ENCODE data around the genes GOLGA6B and GOLGA6A.

DNA sequence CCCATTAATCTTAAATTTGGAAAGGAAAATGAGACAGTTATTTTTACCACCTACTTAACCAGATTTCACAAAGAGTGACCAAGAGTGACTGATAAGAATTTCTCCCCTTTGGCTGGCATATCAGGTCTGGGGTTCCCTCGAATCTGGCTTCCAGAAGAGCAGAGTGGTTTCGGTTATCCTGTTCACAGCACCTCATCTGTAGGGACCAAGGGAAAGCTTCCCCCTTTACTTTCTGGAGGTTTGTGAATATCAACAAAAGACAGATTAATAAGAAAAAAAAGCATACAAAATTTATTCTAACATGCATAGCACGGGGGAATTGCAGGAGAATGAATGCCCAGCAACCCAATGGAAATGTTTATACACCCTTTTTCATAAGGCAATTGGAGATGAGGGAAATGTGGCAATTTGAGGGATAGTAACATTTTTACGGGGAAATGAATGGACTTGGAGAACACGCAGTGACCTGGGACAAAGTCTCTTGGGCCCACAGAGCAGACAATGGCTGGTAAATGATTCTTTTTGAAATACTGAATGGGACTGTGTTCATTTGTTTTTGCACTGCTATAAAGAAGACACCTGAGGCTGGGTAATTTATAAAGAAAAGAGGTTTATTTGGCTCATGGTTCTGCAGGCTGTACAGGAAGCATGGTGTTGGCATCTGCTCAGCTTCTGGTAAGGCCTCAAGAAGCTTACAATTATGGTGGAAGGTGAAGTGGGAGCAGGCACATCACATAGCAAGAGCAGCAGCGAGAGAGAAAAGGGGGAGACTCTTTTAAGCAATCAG lies 321.3 kb downstream of the THSD4 start:
- PRO-cap, 3 experiments, result no peak in any of the 3 experiments
- RAMPAGE, long total RNA, 2 experiments, result no peak in any of the 2 experiments
- RRBS, result no CpG with 5 or more reads among the region's 6 CpGs

DNA sequence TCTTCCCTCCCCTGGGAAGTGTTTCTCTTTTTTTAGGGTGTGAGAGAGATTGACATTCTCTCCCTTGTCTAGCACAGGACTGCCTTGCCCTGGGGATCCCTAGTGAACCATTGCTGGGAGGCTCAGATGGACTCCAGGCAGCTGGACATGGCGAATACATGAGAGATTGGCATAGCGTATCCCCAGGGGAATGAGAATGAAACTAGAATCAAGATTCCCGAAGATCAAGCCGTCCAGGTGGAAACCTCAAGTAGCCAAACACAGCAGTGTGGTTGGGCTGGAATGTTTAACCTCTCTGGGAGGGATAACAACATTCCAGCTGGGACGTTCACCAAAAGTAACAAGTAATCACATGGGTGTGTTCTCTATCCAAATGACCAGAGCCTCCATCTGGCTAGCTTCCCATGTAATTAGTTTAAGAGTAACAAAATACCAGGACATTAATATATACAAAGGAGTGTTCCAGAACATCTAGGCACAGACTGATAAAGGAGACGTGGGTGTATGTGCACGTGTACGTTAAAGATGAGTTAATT lies 118.6 kb upstream of the NR2E3 start:
- PRO-cap, 3 experiments, result no peak in any of the 3 experiments
- RAMPAGE, long total RNA, 2 experiments, result no peak in any of the 2 experiments
- RRBS, result no CpG with 5 or more reads among the region's 8 CpGs

- PRO-cap, 3 experiments, result no peak in any of the 3 experiments
- RAMPAGE, long total RNA, 2 experiments, result no peak in any of the 2 experiments
- RRBS, result no CpG with 5 or more reads among the region's 6 CpGs
Observed at GRCh38 chr15:71925908-71926438, 115.6 kb downstream of the NR2E3 start.

DNA sequence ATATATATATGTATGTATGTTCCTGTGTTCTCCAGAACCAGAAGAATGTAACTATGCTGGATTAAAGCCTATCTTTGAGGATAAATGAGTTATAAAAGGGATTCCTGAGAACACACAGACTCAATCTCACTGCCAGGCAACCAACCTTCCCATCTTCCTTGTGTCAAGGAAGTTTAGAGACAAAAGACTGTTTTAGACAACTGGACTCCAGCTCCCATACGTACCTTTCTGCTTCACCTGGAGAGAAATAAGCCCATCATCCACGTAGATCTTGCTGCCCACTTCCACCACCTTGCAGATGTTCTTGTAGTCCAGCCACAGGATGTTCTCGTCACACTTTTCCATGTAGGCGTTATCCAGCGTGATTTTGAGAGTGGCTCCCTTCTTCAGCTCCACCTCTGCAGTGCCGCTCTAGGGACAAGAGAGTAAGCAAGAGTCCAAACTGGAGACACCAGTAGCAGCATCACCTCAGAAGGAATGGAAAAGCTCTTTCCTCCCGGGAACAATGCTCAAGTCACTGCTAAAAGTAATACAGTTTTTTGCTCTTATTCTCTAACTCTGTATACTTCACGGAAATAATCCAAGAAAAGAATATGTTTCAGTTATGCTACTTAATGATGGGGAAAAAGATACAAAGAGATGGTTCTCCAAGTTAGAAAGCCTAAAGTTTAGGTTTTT lies 12.0 kb upstream of the GRAMD2A start:
- PRO-cap, 3 experiments, result no peak in any of the 3 experiments
- RAMPAGE, long total RNA, 2 experiments, result start-site peak on the minus strand in 2 of 2 experiments, centred at position 304 of the sequence, 451 to 846 reads per replicate
- RRBS, result no CpG with 5 or more reads among the region's 8 CpGs

GRCh38 chr15:72271775-72272241 lies 546 bp downstream of the PARP6 start:
- PRO-cap, 3 experiments, result no peak in any of the 3 experiments
- RAMPAGE, long total RNA, 2 experiments, result no peak in any of the 2 experiments
- RRBS, result no CpG with 5 or more reads among the region's 17 CpGs

GRCh38 chr15:72491371-72492708 lies 17.7 kb downstream of the ARIH1 start:
- PRO-cap, 3 experiments, result no peak in any of the 3 experiments
- RAMPAGE, long total RNA, 2 experiments, result no peak in any of the 2 experiments
- RRBS, result no CpG with 5 or more reads among the region's 10 CpGs

DNA sequence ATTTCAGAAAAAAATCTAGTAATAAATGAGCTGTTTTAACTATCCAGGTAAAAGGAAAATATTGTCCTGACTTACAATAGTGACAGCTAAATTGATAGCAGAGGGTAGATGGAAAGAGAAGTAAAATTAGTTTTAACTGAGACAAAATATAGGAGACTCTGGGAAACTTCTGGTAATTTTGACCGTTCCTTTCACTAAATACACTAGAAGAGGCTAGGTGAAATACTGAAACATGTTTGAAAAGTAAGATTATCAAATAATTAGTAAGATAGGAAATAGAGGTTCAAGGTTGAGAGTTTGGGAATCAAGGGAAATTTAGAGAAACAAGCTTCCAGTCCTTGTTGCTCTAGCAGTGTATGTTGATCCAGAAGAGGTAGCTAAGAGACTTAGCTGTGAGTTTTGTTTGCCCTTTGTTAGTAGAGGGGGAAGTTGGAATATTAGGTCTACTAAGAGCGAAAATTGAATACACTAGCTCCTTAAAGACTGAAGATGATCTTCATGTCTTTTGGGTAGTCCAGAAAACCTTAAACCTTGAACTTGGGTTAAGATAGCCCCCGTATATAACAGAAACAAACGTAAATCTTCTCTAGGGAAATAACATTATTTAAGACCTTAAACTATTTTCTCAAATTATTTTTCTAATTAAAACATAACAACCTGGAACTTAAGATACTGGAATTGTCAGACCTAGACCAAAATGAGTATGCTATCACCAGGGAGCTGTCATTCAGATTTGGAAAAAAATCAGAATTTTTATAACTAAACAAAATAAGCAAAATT lies 56.0 kb downstream of the ARIH1 start:
- PRO-cap, 3 experiments, result no peak in any of the 3 experiments
- RAMPAGE, long total RNA, 2 experiments, result no peak in any of the 2 experiments
- RRBS, result no CpG with 5 or more reads among the region's 4 CpGs

DNA sequence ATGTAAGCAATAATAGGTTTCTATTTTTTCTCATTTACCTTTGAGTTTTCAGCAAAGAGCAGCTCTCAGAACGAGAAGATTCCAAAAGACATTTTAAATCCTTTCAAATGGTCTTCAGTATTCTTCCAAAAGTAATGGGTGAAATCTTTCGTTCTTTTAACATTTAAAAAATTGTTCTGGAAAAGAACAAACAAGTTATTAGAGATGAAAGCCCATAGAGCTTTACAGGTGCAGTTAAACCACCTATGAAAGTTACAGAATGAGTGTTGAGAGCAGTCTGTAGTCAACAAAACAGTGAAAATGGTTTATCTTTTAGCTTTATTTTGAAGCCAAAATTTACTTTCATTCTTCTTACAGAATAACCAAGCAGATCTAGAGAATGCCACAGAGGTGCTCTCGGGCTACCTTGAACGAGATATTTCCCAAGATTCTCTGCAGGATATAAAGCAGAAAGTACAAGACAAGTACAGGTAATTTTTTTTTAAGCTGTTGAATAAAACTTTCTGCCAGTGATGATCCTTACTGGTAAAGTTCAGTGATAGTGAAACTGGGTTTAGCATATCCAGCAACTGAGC lies 72.7 kb upstream of the GOLGA6B start:
- PRO-cap, 3 experiments, result no peak in any of the 3 experiments
- RAMPAGE, long total RNA, 2 experiments, result no peak in any of the 2 experiments
- RRBS, result no CpG with 5 or more reads among the region's 4 CpGs

DNA sequence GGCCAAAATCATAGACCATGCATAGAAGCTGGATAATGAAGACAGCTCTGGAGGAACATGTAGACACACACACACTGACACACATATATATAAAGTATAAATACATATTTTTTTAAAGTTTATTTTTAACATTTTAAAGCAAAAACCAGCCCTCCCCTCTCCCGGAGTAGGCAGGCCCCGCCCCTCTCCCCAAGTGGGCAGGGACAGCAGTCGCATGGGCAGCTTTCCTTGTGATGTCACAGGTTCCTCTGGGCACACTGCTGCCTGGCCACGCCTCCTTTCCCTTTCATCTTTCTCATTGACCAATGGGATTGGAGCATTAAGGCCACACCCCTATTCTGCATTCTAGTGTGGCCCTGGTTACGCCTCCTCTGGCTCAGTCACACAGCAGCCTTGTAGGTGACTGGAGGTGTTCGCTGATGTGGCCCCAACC lies at the start of gene GOLGA6B:
Gene GOLGA6B, plus strand, starts transcription at position 379 of the 433 bp plus-strand sequence.
- PRO-cap, 3 experiments, result no peak in any of the 3 experiments
- RAMPAGE, long total RNA, 2 experiments, result no peak in any of the 2 experiments
- RRBS, result no CpG with 5 or more reads among the region's 6 CpGs

DNA sequence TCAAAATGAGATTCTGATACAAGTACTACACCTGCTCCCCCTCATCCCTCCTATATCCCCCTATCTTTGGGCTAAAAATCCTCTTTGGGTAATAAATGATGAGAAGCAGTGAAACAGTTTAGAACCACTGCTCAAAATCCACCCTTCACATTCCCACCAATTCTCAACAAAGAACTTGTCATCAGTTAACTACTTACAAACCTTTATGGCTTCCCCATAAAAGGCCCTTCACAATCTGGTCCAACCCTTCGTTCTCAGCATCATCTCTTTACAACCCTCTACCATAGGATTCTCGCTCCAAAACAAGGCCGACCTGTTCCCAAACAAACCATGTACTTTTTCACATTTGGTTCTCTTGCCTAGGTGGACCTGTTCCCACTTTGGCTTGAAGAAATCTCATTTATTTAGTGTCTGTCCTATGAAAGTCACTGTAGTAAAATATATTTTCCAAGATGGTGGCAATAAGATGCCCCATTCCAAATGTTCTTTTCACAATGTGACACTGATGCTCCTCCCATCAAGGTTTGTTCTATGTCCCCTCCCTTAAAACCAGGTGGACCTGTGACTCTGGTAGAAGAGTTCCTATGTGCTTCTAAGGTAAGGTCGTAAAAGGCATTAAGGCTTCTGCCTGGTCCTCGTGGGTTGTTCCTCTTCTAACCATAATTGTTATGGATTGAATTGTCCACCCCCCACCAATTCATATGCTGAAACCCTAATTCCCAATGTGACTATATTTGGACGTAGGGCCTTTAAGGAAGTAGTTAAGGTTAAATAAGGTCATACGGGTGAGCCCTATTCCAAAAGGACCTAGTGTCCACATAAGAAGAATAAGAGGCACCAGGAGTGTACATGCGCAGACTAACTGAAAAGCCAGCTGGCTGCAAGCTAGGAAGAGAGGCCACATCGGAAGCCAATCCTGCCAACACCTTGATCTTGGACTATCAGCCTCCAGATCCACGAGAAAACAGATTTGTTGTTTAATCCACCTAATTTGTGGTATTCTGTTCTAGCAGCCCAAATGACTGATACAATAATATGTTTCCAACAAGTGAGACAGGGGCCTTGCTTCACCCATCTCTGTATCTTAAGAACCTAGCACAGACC lies 2.1 kb downstream of the ADPGK start:
- PRO-cap, 3 experiments, result no peak in any of the 3 experiments
- RAMPAGE, long total RNA, 2 experiments, result no peak in any of the 2 experiments
- RRBS, result no CpG with 5 or more reads among the region's 10 CpGs

DNA sequence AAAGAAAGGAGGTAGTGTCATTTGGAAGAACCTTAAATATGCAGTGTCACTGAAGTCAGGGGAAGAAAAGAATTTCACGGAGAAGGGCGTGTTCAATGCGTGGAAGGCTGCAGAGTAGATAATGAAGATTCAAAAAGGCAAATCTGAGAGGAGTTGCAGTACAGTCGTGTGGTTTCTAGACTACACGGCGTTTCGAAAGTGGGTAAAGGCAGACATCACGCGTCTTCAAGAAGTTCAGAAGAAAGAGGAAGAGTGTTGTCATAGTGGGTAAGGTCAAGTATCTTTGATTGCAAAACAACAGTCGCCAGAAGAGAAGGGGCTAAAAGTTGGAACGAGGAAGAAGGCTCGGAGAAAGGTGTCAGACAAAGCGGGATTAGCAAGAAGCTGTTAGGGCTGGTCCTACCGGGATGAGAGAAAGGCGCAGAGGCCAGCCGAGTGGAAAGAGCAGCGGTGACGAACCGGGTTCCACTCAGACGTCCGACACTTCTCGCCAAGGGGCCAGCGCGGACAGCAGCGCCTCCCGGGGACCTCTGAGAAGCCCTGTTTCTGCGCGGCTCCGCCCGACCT lies 632 bp downstream of the ADPGK start:
- PRO-cap, 3 experiments, result peak in 2 of 3 experiments; most common plus-strand start position 483 of the sequence (in 2)
- RAMPAGE, long total RNA, 2 experiments, result no peak in any of the 2 experiments
- RRBS, result 2% methylated on average over 15 of the region's 30 CpGs

GRCh38 chr15:73303517-73304222 lies 65.1 kb downstream of the HCN4 start:
- PRO-cap, 3 experiments, result no peak in any of the 3 experiments
- RAMPAGE, long total RNA, 2 experiments, result no peak in any of the 2 experiments
- RRBS, result no CpG with 5 or more reads among the region's 7 CpGs

DNA sequence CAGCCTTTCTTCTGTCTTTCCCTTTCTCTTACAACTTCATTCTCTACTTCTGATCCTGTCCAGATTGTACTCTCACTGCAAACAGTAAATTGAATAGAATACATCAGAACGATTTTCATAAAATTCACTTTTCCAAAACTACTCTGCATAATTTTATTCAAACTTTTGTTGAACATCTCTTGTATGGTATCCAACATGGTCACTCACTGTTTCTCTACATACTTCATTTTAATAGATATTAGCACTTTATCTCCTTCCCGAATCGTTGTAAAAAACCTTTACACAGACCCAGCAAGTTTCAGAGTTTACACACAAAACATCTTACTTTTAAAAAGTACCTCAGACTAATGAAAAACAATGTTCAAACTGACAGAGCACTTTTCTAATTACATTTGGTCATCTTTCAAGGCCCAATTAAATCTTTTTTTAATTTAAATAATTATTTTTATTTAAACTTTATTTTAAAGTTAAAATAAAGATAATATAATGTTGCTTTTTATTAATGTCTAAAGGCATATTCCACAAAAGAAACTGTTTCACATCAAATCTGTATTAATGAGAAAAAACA lies 4.8 kb downstream of the NPTN start:
- PRO-cap, 3 experiments, result no peak in any of the 3 experiments
- RAMPAGE, long total RNA, 2 experiments, result no peak in any of the 2 experiments
- RRBS, result no CpG with 5 or more reads among the region's 3 CpGs

- PRO-cap, 3 experiments, result no peak in any of the 3 experiments
- RAMPAGE, long total RNA, 2 experiments, result no peak in any of the 2 experiments
- RRBS, result no CpG with 5 or more reads among the region's 3 CpGs
Observed at GRCh38 chr15:73686736-73687056, 2.5 kb downstream of the CD276 start.

- PRO-cap, 3 experiments, result no peak in any of the 3 experiments
- RAMPAGE, long total RNA, 2 experiments, result no peak in any of the 2 experiments
- RRBS, result no CpG with 5 or more reads among the region's 4 CpGs
Observed at GRCh38 chr15:73921601-73922087, 4.6 kb upstream of the LOXL1 start.

DNA sequence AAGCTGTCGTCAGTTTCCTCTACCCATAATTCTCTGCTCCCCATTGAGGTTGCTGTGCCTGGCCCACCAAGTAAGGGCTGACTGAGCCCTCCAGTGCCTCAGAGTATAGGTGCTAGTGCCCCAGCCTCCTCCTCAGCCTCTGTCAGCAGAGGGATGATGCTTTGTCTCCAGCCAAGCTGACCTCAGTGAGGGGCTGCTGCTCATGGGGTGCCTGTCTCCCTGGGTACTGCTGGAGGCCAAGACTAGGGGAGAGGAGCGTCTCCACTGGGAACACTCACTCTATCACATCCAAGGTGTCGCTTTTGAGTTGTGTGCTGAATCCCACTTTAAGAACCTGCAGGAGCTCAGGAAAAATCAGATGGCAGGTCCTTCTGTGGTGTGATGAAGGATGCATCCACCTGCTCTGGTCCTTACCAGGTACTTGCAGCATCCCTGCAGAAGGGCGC lies 3.0 kb downstream of the LOXL1 start:
- PRO-cap, 3 experiments, result no peak in any of the 3 experiments
- RAMPAGE, long total RNA, 2 experiments, result no peak in any of the 2 experiments
- RRBS, result no CpG with 5 or more reads among the region's 4 CpGs

DNA sequence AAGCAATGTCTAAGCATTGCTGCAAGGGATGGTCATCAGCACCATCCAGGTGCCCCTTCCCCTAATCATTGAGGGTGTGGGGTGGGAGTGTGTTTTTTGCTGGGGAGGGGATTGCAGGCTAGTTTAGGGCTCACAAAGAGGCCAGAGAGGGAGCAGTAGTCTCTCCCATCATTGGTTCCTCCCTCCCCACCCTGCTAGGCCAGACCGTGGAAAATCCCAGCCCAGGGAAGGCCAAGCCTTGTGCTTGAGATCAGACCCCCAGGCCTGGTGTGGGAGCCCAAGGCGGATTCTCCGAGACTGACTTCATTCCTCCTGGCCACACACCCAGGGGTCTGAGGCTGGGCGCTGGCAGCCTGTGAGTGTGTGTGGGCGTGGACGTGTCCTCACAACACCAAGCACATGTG lies 4.0 kb downstream of the LOXL1 start:
- PRO-cap, 3 experiments, result no peak in any of the 3 experiments
- RAMPAGE, long total RNA, 2 experiments, result no peak in any of the 2 experiments
- RRBS, result no CpG with 5 or more reads among the region's 6 CpGs

- PRO-cap, 3 experiments, result no peak in any of the 3 experiments
- RAMPAGE, long total RNA, 2 experiments, result start-site peak on the minus strand in 1 of 2 experiments, at chr15:74082523-74082555 at its widest, 73 reads per replicate
- RRBS, result no CpG with 5 or more reads among the region's 9 CpGs
Observed at GRCh38 chr15:74082269-74082746, at the start of gene GOLGA6A. Gene GOLGA6A, minus strand, starts transcription at chr15:74082550.

GRCh38 chr15:74170356-74170925 lies 3.1 kb upstream of the ISLR start:
- PRO-cap, 3 experiments, result no peak in any of the 3 experiments
- RAMPAGE, long total RNA, 2 experiments, result no peak in any of the 2 experiments
- RRBS, result no CpG with 5 or more reads among the region's 8 CpGs

GRCh38 chr15:74382089-74382481 lies 14.6 kb upstream of the CYP11A1 start:
- PRO-cap, 3 experiments, result no peak in any of the 3 experiments
- RAMPAGE, long total RNA, 2 experiments, result no peak in any of the 2 experiments
- RRBS, result no CpG with 5 or more reads among the region's 7 CpGs

All from testis (tissue), 5 donors.